Epithelial cell of esophagus (primary cell): Measurements from ENCODE around the genes PNMA8B, GNG8, DACT3 and PRKD2.

DNA sequence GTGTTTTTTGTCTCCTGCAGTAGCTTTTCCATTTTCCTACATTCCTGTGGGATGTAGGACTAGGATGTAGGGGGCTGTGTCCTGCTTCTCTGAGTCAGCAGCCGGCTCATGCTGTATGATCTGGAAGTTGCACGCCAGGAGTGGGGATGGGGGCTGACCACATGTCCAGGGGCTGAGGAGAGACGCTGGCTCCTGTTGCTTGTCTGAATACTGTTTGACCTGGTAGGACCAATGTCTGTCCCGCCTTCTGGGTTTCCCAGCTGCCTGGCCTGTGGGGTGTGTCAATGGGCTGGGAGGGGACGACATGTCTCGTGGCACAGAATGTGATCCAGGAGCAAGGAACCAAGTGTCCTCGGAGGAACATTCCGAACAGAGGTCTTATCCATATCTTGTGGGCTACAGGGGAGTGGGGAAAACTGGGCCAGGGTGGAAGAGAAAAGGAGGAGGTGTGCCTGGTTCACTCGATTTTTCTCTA lies 14.5 kb downstream of the NOVA2 start:
- RRBS: no CpG with 5 or more reads among the region's 9 CpGs

DNA sequence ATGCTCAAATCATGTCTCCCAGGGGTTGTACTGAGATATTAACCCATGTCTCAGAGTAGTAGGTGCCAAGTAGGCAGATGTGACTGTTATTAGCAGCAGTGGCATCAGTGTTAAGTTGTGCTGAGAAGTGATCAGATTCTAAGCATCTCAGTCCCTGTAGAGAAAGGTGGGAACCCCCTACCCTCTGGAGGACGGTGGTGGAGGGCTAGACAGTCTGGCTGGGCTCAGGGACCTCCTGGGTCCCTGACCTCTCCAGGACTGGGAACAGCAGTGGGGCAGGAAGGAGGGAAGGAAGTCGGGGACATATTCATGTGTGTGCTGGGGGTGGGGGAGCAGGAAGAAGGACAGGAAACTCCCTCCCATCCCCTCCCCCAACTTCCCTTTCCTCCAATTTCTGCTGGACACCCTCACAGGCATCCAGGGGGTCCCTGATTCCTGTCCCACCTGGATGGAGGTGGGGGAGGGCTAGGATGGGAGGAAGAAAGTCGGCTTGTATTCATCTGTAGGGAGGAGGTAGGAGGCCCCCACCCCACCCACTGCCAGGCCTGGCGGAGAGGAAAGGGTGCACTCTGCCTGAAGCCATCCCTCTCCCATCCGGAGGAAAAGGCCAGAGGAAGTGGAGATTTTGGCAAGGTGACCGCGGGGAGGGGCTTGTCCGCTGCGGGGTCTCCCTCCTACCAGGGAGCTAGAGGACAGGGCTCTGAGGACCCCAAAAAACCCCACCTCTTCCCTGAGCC lies 2.4 kb downstream of the NOVA2 start:
- RRBS: no CpG with 5 or more reads among the region's 9 CpGs

GRCh38 chr19:45999295-46000506 lies 4.4 kb downstream of the CCDC61 start:
- RRBS: no CpG with 5 or more reads among the region's 33 CpGs

GRCh38 chr19:46297866-46298681 lies 1.2 kb downstream of the HIF3A start:
- RRBS: 16% methylated on average over 10 of the region's 22 CpGs

GRCh38 chr19:46353718-46354264 lies 6.9 kb downstream of the PPP5C start:
- RRBS: no CpG with 5 or more reads among the region's 24 CpGs

- RRBS: no CpG with 5 or more reads among the region's 20 CpGs
These were observed 8.9 kb downstream of the CCDC8 start for GRCh38 chr19:46404461-46404935.

- RRBS: 8% methylated on average over 5 of the region's 23 CpGs
These were observed 8.4 kb downstream of the CCDC8 start for GRCh38 chr19:46404944-46405342.

DNA sequence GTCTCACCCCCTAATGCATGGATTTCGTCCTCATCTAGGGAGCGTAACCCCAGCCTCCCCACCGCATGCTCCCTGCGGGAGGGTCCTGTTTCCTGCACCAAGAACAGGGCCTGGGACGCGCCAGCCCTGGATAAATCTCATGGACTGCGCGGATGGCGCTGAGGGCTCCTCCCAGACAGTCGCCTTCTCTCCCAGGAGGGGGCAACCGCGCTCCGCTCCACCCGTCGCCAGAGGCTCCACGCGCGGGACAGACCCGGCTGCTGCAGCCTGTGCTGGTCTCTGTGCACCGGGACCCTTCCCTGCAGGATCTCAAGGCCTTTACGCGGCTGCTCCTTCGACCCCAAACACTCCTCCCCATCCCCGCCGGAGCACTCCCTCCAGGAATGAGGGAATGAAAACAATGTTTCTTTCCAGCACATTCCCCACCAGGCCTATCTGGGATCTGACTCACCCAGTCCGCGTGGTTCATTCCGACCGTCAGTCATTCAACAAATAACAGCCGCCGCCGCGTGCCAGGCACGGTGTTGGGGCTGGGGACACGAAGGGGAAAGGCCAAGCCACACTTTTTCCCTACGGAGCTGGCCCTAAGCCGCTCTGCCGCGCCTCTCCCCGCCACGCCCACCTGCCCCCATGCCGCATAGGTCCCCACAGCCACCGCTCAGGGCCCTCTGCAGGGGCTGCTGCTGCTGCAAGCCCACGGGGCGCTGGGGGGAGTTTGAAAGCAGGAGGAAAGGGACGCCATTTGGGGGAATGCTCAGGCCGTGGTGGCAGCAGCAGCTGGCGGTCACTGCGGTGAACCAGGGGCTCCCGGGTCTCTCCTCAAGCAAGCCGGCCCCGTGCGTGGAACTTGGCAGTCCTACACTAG lies 6.0 kb downstream of the PNMA8B start:
- RRBS: 23% methylated on average over 5 of the region's 53 CpGs

GRCh38 chr19:46495636-46496268 lies at the start of gene PNMA8B:
Gene PNMA8B, minus strand, starts transcription at chr19:46495867.
- RRBS: 6% methylated on average over 1 of the region's 40 CpGs

DNA sequence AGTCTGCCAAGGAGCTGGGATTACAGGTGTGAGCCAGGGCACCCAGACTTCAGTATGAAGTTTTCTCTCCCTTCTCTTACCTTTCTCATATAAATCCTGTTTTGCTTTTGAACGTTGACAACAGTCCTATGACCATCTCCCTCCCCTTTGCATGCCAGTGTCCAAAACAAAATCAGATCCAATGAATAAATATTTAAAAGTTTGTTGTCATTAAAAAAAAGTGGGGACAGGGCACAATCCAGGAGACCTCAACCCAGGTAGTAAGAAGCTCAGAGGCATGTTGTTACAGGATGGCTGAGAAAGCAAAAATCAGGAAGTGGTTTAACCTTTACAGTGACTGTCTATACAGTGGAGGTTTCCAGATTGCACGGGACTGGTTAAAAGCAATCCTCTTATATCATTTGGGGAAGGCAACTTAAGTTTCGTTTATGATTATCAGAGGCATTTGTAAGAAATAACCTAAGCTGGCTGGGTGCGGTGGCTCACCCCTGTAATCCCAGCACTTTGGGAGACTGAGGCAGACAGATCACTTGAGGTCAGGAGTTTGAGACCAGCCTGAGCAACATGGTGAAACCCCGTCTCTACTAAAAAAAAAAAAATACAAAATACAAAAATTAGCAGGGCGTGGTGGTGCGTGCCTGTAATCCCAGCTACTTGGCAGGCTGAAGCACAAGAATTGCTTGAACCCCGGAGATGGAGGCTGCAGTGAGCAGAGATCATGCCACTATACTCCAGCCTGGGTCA lies 27.3 kb upstream of the PNMA8B start:
- RRBS: no CpG with 5 or more reads among the region's 8 CpGs

GRCh38 chr19:46603262-46603928 lies 2.3 kb downstream of the CALM3 start:
- RRBS: no CpG with 5 or more reads among the region's 8 CpGs

DNA sequence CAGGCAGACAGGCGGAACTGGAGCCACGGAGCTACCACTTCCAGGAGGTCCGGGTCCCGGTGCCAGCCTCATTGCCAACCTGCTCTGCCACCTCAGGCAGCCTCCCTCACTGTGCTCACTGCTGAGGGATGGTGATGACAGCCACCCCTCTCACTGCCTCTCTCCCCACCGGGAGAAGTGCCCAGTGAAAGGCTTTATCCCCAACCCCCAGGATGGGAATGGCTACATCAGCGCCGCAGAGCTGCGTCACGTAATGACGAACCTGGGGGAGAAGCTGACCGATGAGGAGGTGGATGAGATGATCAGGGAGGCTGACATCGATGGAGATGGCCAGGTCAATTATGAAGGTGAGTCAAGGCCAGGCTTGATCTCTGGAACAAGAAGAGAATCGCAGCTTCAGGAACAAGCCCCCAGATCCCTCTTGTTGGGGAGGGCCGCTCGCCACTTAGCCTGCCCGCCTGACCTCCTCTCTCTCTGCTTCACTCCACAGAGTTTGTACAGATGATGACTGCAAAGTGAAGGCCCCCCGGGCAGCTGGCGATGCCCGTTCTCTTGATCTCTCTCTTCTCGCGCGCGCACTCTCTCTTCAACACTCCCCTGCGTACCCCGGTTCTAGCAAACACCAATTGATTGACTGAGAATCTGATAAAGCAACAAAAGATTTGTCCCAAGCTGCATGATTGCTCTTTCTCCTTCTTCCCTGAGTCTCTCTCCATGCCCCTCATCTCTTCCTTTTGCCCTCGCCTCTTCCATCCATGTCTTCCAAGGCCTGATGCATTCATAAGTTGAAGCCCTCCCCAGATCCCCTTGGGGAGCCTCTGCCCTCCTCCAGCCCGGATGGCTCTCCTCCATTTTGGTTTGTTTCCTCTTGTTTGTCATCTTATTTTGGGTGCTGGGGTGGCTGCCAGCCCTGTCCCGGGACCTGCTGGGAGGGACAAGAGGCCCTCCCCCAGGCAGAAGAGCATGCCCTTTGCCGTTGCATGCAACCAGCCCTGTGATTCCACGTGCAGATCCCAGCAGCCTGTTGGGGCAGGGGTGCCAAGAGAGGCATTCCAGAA lies 7.8 kb downstream of the CALM3 start:
- RRBS: 80% methylated on average over 8 of the region's 30 CpGs

GRCh38 chr19:46626493-46626884 lies 1.6 kb upstream of the PTGIR start:
- RRBS: no CpG with 5 or more reads among the region's 12 CpGs

GRCh38 chr19:46635846-46636901 lies at the start of gene GNG8:
Gene GNG8, minus strand, starts transcription at chr19:46636202.
- RRBS: 5% methylated on average over 12 of the region's 37 CpGs

DNA sequence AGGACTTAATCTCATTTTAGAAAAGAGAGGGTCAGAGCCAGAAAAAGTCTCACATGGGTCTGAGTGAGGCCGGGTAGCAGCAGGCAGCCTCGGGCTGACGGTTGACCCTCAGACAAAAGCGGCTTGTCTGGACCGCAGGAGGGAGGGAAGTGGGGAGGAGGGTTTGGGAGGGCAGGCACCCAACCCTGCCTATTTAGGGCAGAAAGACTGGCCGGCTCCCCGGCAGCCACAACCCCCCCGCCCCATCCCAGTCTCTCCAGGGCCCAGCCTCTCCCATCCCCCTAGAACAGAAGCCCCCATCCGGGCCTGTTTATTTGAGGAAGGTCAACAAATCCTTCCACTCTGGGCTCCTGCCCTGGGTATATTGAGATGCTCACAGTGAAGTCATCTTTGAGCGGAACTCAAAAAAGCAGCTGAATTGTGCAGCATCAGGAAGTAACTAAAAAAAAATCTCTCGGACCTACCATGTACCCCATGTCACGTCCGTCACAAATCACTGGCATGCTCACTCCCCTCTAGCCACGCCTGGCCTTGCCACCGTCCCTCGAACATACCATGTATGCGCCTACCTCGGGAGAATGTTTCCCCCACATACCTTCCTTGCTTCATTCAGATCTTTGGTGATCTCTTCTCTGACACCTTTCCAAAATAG lies 6.3 kb downstream of the DACT3 start:
- RRBS: 29% methylated on average over 3 of the region's 18 CpGs

DNA sequence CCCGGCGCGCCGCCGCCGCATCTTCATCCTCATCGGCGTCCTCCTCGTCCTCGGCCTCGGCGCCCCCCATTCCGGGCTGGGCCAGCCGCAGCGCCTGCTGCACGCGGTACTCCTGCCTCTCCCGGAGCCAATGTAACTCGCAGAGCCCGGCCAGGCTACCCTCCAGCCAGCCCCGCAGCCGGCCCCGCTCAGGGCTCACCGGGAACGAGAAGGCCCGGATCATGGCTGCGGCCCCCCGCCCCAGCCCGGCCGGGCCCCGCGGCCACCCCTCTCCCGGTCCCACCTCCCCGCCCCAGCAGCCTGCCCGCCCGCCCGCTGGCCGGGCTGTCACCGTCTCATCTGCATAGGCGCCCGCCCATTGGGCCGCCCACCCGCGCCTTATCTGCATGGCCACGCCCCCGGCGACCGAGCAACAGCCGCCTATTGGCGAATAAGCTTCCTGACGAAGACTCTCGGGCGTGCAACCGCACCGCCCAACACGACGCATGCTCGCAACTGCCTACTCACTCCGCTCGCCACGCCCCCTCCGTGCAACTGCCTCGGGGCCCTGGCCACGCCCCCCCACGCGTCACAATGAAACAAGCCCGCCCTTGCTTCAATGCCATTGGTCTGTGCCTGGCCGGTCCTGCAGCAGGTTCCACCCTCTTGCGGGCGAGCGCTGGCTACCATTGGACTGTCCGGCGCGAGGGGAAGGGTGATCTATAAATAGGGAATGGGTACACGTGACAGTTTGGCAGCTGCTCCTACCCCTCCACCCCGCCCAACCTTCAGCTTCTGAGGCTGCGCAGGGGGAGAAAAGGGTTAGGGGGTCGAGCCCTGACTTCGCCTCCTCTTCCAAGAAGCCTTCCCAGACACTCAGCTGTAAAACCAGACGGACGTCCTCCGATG lies at the start of gene DACT3:
Gene DACT3 (minus strand): TSS at position 341 of the 888 bp plus-strand sequence.
- RRBS: 2% methylated on average over 36 of the region's 82 CpGs

- RRBS: 2% methylated on average over 36 of the region's 75 CpGs
These were observed at the start of gene PRKD2 for GRCh38 chr19:46716678-46717847. Gene PRKD2, minus strand, starts transcription at chr19:46717114.

DNA sequence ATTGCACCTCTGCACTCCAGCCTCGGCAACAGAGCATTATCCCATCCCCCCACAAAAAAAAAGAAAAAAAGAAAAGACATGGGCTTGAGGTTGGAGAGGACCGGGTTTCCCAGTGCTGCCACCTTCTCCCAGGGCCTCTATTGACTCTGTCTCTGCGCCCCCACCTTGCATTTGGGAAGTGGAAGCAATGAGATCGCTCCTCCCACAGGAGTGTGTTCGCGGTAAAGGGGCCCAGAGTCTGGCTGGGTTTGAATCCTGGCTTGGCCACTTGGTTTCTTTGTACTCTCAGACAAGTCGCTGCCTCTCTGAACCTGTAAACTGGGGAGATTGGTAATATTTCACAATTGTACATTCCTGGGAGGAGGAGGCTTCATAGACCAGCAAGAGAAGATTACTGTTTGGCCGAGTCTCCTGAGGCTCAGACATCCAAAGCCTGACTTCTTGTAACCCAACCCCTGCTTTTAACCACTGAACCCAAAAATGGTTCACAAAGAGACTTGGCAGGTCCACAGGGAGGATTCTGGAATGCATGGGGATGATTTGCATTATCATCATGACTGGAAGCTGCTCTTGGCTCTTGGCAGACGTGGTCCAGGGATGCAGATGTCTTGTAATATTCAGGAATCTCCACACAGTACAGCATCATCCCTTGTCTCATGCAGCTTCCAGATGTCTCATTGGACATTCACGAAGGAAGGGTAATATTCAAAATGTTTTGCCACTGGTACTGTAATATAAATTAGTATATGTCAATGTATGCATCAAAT lies 13.6 kb upstream of the STRN4 start:
- RRBS: no CpG with 5 or more reads among the region's 10 CpGs

GRCh38 chr19:46861302-46861569 lies 439 bp downstream of the ARHGAP35 start:
- RRBS: 4% methylated on average over 13 of the region's 25 CpGs

GRCh38 chr19:46899077-46899441 lies 38.3 kb downstream of the ARHGAP35 start:
- RRBS: no CpG with 5 or more reads among the region's 5 CpGs